Calu3 (cell line): Measurements from ENCODE around the genes PACC1 and ATF3.

- PRO-cap = no peak
Observed at GRCh38 chr1:212363314-212363530, 51.5 kb downstream of the PACC1 start.

GRCh38 chr1:212414226-212415403 lies at the start of gene PACC1:
Gene PACC1, minus strand, starts transcription at chr1:212414886.
- PRO-cap = bidirectional peak, plus-strand start at chr1:212415023, minus-strand start at chr1:212414821

DNA sequence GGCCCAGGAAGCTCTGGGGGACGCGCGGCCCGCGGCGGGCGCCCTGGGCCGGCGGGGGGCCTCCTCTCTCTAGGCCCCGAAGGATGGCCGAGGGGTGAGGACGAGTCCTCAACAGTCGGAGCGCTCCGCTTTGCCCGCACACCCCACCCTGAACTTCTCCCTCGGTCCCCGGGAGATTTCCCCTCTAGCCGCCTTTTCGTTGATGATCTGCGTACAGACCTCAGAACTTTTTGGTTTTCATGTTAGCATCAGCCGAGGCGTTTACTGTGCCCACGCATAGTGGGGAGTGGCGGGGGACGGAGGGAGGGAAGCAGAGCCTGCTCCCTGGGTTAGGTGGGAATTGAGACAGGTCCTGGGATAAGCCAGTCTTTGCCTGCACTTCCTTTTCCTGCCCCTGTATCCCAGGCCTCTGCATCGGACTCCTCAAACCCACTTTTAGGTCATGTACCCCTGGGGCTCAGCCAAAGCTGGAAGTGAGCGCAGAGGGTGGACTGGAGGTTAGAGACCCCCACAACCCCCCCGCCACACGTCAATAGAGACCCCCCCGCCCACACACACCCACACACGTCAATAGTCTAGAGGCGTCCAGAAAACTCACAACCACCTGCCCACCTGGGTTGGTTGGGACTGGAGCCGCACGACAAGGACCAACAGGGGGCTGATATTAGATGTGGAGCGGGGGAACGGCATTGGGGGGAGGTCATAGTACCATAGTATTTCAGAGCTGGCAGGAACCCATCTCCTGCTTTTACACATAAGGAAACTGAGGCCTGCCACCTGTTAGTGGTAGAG lies 680 bp downstream of the NENF start:
- PRO-cap = no peak

DNA sequence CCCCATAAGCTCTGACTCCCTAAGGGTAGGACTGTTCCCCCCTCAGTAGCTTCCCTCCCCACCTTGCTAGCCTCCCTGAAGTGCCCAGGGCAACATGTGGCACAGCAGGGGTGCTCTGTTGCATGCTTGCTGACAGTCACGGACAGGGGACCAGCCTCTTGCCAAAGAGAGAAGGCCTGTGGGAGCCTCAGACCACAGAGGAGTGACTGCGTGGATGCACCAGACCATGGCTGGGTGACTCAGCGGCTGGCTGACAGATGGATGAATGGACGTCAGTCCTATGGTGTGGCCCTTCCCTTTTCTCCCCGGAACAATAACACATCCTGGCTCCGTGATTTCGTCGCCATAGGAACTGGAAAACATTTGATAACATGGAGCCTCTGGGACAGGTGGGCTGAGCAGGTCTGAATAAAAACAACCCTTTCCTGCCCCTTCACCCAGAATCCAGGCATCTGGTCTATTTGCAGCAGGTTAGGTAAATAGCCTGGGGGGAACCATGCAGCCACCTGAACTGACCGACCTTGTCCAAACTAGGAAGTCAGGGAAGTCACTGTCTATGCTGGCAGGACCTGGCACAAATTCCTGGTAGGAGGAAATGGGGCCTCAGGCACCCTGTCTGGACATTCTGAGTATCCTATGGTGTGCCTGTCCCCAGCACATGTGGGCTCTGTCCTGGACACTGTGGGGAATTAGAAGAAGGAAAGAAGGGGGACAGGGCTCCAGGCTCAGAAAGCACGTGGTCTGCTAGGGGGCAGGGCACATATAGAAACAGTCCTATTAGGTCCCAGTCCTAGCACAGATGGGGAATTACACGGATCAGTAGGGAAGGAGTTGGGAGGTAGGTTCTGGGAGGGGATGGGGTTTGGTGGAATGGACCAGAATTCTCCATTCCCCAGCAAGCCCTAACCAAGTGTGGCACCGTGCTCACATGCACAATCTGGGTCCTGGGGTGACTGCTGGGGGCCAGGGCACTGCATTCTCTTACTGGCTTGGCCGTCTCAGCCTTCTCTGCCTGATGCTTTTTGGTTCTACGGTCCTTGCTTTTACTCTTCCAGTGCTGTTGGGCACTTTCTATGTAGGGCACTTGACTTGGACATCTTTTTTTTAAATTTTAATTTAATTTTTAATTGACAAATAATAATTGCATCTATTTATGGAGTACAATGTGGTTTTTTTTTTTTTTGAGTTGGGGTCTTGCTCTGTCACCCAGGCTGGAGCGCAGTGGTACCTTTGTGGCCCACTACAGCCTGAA lies 53.6 kb downstream of the NENF start:
- PRO-cap = bidirectional peak, plus-strand start at position 478 of the sequence, minus-strand start at position 208 of the sequence; bidirectional peak, plus-strand start at position 632 of the sequence, minus-strand start at position 691 of the sequence

- PRO-cap = unidirectional peak, plus-strand start at chr1:212606303
Observed at GRCh38 chr1:212605917-212606457, 2.6 kb upstream of the ATF3 start.

- PRO-cap = bidirectional peak, plus-strand start at chr1:212608761, minus-strand start at chr1:212608297; bidirectional peak, plus-strand start at chr1:212609154, minus-strand start at chr1:212609231; bidirectional peak, plus-strand start at chr1:212609567, minus-strand start at chr1:212609448
Observed at GRCh38 chr1:212608622-212609693, at the start of gene ATF3. Gene ATF3, plus strand, starts transcription at chr1:212608761.

DNA sequence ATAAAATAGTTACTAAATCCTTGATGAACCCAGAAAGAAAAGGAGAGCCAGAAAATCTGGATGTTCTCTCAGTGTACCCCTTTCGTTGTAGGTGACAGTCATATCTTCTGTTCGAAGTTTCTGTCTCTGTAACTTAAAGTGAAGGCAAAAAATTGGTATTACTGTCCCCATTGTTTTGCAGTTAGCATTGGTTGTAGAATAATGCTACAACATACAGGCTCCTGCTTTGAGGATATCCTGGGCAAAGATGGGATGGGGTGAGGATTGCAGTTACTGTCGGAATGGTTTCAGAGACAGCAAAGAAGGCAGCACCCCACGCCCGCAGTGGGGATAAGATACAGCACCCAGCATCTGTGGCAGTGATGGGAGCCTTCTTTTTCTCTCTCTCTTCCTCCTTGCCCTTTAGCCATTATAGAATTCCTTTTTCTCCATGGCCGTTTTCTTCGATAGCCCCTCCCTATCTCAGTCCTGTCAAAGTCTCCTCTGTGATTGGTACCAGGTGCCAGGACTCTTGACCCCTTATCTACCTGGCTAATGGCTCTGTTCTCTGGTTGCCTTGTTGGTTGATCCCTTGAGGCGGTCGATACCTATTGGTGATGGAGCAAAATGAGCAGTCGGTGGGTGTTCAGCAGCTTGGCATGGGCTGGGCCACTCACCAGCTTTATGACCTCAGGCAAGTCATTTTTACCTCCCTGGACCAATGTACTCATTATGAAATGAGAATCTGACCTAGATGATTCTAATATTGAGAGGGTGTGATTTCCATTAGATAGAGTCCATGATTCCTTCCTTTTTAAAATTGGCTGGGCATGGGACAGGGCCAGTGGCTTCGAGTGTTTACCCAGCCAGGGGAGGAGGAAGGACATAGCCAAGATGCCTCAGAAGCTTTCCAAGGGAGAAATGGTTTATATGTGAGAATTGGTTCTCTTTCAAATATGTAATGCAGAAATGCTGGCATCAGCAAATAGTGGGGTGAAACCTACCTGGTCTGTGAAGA lies 2.0 kb downstream of the ATF3 start:
- PRO-cap = unidirectional peak, plus-strand start at position 589 of the sequence

GRCh38 chr1:212613462-212614112 lies 5.0 kb downstream of the ATF3 start:
- PRO-cap = no peak

DNA sequence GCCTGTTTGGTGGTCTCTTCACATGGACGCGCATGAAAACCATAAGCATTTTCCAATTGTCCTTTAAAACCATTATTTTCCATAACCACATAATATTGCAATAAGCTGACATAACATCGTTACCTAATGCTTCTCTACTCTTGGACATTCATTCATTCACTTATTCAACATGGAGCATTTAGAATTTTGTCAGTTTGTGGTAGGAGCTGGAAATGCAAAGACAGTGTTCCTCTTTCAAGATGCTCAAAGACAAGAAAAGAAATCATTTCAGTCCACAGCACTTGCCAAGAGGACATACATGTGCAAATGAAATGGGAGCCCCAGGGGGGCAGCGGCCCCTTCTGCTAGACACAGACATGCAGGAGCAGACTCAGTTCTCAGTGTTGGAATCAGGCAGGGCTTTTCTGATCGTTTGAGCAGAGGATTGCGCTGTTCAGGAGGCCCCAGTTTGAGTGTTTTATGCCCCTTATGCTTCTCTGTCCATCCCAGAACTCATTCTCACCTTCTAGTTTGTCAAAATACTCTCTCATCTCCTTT lies 35.6 kb upstream of the VASH2 start:
- PRO-cap = no peak

- PRO-cap = no peak
Observed at GRCh38 chr1:213014504-213015357, 936 bp downstream of the ANGEL2 start.

DNA sequence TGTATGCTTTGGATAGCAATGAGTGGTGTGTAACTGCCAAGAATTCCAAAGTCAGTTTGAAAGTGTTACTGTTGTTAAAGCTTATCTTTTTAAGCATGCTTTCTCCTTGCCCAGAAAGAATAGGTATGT lies 2.8 kb downstream of the PROX1 start:
- PRO-cap = no peak

DNA sequence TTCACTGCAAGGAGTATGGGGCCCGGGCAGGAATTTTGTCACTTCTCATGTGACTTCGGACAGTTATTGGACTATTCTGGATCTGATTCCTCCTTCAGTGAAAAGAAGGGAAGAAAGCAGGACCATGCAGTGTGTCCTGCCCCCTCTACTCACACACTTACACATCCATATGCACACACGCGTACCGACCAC lies 25.9 kb downstream of the PROX1 start:
- PRO-cap = no peak

GRCh38 chr1:214076538-214077048 lies 88.8 kb downstream of the PROX1 start:
- PRO-cap = no peak

GRCh38 chr1:214384292-214384800 lies 103.4 kb downstream of the SMYD2 start:
- PRO-cap = no peak

DNA sequence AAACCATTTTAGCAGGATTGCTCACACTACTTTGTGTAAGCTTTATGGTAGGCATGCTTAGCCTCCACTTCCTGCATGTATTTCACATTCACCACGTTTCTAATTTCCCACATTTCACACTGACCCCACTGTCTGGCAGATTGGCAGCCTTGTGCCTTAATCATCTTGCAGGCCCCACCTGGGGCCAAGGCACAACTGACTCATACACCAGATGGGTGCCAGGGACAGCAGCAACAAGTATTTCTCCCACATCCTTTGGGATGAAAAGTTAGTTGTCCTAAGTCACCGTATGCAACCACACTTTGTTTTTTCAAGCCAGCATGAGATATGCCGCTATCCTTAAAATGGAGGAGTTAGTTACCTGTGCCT lies 21.2 kb upstream of the CENPF start:
- PRO-cap = bidirectional peak, plus-strand start at position 203 of the sequence, minus-strand start at position 86 of the sequence

DNA sequence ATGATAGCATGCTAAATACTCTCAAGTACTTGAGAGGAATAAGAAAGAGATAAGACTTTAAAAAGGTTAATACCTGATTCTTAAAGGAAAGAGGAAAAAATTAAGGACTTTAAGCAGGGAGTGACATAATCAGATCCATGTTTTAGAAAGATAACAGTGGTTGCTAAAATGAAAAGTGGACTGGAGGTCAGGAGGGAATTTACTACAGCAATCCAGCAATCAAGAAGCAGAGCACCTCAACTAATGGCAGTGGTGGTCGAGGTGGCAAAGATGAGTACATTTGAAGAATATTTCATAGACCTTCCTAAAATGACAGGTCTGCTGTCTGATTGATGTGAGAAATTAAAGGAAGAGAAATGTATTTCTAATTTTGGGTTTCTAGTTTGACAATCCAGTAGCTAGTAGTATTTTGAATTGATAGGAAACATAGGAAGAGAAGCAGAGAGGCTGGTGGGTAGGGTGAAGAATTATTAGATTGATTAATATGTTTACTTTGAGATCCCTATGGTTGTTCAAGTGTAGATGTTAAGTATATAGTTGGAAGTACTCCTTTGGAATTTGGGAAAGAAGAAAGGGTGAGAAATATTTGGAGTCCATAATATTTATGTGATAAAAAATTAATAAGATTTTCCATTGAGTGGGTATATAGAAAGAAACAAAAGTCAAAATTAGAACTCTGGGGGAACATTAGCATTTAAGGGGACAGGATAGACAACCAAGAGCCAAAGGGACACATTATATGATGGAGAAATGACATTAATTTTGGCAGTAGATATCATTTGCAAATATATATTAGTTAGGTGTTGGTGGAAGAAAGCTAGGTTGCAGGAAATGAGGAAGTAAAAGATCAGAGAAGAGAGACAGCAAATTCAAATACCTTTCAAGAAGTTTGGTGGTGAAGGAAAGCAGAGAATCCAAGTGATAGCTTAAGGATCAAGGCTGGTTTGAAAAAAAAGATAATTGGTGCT lies 29.0 kb downstream of the KCTD3 start:
- PRO-cap = no peak

DNA sequence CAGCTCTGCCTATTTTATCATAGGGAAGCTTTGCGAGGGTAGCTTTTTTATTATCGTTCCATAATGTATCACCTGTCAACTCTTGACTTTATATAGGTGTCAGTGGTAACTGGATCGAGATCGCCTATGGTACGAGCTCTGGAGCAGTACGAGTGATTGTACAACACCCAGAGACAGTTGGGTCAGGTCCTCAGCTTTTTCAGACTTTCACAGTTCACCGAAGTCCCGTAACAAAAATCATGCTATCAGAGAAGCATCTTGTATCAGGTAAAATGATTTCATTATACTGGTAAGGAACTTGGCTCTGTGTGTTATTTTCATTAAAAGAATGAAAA lies 36.9 kb downstream of the KCTD3 start:
- PRO-cap = no peak

DNA sequence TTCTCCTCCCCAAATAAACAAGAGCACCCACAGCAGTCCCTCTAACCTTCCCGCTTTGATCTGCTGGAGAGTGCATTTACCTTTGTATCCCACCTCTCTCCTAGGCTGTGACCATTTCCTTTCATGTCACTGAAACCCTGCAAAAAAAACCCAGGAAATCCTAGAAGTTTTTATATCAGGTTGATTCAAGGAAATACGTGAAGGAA lies 108.4 kb upstream of the USH2A start:
- PRO-cap = unidirectional peak, minus-strand start at position 62 of the sequence; unidirectional peak, minus-strand start at position 149 of the sequence

- PRO-cap = no peak
Observed at GRCh38 chr1:216709897-216710574, 13.2 kb downstream of the ESRRG start.

GRCh38 chr1:217088369-217089395 lies 365.5 kb upstream of the ESRRG start:
- PRO-cap = no peak